ENCODE results near the genes HTRA2 and REG3A.

DNA sequence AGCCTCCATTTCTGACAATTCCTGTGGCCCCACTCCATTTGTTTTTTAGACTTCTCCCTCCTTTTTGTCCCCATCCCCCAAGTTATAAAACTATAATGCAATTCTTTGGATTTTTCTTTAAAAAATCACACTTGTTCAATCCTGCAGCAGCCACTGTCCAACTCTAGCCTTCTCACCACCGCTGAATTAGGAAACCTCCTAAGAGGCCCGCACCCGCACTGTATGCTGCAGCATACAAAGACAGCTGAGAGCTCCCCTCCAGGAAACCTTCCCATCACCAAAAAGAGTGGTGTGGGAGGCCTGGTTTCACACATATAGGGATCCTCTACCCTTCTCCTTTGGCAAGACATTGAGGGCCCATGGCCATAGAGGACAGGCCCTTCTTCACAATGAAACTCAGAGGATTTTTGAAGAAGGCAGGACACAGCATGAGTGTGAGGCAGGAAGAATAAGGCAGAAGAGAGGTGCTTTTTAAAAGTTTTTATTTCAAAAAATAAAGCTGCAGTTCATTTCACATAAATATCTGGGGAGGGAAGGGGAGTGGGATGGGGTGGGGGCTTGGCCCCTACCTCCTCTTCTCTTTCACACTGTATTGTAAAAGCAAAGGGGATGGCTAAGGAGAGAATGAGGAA lies 2.8 kb downstream of the PCGF1 start:
- RRBS: no CpG with 5 or more reads among the region's 3 CpGs

GRCh38 chr2:74529581-74530388 lies at the start of gene HTRA2:
Gene HTRA2 (plus strand): TSS chr2:74529933.
- RRBS: 2% methylated on average over 24 of the region's 76 CpGs

GRCh38 chr2:74549186-74550036 lies 4.3 kb downstream of the LOXL3 start:
- RRBS: 0% methylated on average over 2 of the region's 45 CpGs

GRCh38 chr2:74835417-74835856 lies 1.5 kb downstream of the HK2 start:
- RRBS: 1% methylated on average over 9 of the region's 21 CpGs

DNA sequence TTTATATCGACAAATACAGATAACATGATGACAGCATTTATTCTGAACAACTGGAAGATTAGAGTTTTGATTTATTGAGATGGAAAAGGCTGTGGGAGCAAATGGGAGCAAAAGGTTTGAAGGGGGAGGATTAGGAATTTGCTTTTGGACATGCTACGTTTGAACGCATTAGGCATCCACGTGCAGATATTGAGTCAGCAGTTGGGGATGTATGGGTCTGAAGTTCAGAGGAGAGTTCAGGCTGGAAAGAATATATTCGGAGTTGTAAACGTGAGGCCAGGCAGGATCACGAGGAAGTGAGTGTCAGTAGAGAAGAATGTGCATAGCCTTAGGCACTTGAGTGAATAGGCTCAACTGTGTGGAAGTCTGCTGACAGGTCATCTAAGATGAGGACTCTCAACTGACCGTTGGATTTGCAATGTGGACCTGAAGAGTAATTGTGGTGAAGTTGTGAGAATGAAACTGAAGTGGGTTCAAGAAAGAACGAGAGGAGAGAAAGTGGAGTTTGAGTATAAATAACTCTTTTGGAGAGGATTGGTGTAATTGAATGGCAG lies 40.7 kb upstream of the POLE4 start:
- RRBS: no CpG with 5 or more reads among the region's 9 CpGs

GRCh38 chr2:74947781-74948149 lies 10.7 kb upstream of the POLE4 start:
- RRBS: no CpG with 5 or more reads among the region's 2 CpGs

DNA sequence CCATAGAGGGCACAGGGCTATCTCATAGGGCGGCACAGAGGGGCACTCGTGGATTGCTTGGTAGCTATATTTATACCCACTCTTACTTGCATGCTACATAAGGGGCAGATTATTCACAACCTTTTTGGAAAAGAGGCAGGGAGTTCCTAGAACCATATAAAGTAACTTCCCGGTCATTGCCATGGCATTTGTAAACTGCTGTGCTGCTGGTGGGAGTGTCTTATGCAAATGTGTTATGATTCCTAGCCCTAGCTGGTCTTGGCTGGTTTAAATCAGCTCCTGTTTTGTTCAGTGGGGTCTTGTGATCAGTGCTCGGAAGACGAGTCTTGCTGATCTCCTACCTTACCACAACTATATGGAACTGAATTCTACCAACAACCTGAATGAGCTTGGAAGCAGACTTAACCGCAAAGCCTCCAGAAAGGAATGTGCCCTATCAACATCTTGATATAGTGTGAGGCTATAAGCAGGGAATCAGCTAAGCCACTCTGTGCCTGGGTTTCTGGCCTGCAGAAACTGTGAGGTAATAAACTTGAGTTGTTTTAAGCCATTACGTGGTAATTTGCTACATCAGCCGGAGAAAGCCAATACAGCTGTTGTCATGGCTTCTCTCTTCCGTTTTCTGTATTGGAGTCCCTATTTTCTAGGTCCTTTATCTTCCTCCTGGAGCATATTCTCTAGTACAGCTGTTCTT lies 33.5 kb downstream of the POLE4 start:
- RRBS: no CpG with 5 or more reads among the region's 9 CpGs

- RRBS: no CpG with 5 or more reads among the region's 5 CpGs
Measured at GRCh38 chr2:75238914-75239406, 39.6 kb upstream of the TACR1 start.

- RRBS: no CpG with 5 or more reads among the region's 2 CpGs
Measured at GRCh38 chr2:75680365-75681103, 30.2 kb downstream of the GCFC2 start.

GRCh38 chr2:78779484-78780108 lies 245.9 kb upstream of the REG3G start:
- RRBS: no CpG with 5 or more reads among the region's 13 CpGs

DNA sequence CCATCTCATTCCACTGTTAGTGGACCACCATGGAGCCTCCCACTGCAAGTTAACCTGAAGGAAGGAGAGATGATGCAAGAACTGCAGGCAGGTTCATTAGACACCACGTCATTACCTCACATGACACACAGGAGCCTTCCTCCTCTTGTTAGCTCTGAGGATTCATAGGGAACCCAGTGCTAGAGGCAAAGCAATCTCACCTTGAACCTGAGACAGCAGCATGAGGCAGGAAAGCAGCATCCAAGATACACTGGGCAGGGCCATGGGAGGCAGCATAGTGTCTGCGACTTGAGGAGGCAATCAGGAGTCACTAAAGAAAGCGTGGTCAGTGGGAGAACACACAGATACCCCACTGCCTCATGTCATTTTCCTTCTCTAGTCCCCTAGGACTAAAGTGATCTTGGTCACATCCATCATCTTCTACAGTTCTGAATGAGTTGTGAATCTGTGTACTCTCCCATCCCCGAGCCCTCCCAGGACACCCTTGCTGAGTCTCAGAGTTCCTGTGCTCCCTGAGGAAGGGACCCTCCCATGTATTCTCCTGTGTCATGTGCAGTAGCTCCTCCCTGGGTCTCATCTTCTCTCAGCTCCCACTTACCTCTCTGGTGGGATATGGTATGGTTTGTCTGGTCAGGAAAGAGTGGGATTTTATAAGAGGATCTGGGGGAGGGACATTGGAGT lies at the start of gene REG3A:
REG3A (minus strand) TSS at position 624 of the 681 bp plus-strand sequence.
- RRBS: no CpG with 5 or more reads among the region's 4 CpGs

DNA sequence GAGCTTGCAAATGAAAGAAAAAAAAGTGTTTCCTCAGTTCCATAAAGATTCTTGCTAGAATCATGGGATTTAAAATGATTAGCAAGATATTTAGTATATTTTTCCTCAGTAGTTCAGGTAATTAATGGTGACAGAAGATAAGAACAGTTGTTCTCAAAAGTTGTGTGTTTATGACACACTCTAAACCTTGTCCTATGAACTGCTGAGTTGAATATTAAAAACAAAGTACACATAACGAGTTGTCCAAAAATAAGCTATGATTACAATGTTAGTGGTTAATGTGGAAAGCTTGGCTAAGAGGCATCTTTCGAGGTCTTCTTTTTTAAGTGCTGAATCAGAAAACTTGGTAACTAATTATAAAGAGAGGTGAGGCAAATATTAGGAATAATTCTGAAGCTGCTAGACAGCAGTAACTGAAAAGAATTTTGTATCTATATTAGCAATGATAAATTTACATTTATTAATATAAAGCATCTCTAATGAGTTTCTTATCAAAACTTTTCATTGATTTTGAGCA lies 1088.7 kb downstream of the SUCLG1 start:
- RRBS: no CpG with 5 or more reads among the region's 2 CpGs

GRCh38 chr2:84053006-84053351 lies 406.1 kb downstream of the SUCLG1 start:
- RRBS: no CpG with 5 or more reads among the region's 2 CpGs

DNA sequence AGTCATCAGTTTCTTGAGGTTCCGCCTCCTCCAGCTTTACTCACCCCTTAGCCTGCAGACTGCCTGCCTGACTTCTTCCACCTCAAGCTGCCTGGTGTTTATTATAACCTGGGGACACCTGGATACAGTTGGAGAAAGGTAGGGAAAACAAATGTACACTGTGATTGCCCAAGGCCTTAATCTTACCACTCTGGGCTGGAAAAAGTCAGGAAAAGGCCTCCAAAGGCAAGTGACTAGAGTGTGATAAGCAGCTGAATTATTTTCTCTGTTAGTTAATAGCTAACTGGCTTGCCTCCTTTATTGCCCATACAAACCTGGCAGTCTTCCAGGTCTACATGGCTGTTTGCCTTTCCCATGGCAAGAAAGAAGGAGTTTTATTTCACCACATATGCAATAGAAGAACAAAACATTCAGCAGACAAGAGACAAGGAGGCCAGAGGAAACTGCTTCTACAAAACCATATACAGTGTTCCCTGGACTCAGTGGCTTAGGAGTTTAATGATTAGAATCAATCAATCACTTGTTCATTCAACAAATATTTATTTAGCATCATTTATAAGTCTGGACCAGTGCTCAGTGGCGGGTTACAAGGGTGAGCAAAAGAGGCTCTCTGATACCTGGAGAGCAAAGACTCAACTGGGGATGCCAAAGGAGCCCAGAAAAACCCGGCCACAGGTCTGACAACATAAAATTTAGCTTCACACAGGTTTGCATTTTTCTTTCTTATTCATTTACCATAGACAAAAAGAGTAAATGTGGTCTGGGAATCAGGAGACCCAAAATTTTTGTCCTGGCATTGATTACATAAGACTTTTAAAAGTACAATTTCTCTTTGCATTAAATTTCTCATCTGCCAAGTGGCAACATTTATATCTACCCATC lies 27.5 kb upstream of the SUCLG1 start:
- RRBS: no CpG with 5 or more reads among the region's 3 CpGs

DNA sequence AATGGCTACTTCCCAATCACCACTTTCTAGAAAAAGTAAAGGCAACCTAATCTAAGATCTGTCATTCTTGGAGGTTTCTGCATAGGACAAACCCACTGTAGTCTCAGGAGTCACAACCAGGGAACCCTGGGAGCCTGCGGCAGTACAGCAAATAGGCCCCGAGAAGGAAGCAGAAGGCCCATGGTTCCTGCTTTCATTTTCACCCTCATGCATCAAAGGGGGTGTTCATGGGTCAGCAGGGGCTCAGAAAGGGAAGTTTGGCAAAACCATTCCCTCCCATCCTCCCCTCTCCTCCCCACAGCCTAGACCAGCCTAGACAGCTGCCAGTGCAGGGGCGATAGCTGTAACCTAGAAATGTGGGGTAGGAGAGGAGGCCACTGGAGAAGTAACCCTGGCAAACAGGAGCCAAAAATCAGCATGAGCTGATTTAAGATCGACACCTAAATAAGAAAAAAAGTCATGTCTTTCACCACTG lies 48.0 kb downstream of the TRABD2A start:
- RRBS: no CpG with 5 or more reads among the region's 4 CpGs

DNA sequence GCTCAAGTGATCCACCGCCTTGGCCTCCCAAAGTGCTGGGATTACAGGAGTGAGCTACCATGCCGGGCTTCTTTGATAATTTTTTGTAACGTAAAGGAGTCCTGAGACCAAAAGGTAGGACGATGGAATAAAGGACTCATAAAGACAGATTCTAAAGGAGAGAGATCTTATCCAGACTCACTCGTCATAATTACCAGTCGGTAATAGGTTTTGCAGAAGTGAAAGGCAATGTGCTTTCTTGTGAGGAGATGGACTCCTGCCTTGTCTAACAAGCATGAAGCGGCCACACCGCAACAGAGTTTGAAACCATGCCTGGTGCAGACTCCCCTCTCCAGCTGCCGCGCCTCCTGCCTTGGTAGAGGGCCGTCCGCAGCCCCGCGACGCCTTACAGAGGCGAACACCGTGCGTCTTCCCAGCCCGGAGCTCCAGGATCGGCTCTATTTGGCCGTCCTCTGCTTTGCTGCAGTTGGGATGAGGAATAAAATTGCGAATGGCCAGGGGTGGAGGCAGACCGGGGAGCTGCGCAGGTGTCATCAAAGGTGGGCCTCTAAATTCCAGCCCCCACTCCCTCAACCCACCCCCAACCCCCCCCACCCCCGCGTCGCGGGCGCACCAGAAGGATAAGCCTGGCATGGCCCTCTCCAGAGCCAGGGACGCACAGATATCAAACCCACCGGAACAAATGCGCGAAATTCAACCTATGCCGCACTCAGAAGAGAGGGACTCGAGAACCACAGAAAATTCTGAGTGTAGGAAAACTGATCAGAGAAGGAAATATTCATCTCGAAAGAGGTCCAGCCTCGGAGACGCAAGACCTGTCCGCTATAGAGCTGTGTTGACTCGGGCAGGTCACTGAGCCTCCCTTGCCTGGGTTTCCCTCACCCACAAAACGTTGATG lies 1.2 kb downstream of the TRABD2A start:
- RRBS: 71% methylated on average over 5 of the region's 41 CpGs

GRCh38 chr2:85134247-85134667 lies 1.1 kb downstream of the TCF7L1 start:
- RRBS: 90% methylated on average over 20 of the region's 37 CpGs

GRCh38 chr2:85162714-85163313 lies 29.6 kb downstream of the TCF7L1 start:
- RRBS: no CpG with 5 or more reads among the region's 10 CpGs

GRCh38 chr2:85349221-85349776 lies 5.0 kb downstream of the RETSAT start:
- RRBS: no CpG with 5 or more reads among the region's 9 CpGs

GRCh38 chr2:85414735-85415196 lies 3.7 kb upstream of the SH2D6 start:
- RRBS: no CpG with 5 or more reads among the region's 5 CpGs

Data from CMK (cell line).